ENCODE measurements around a stretch of chr14.

GRCh38 chr14:105855322-105856460 lies 329.3 kb downstream of the TMEM121 start:
- PRO-cap = no peak

GRCh38 chr14:105862590-105863836 lies 336.6 kb downstream of the TMEM121 start:
- PRO-cap = unidirectional peak, minus-strand start at chr14:105863030

DNA sequence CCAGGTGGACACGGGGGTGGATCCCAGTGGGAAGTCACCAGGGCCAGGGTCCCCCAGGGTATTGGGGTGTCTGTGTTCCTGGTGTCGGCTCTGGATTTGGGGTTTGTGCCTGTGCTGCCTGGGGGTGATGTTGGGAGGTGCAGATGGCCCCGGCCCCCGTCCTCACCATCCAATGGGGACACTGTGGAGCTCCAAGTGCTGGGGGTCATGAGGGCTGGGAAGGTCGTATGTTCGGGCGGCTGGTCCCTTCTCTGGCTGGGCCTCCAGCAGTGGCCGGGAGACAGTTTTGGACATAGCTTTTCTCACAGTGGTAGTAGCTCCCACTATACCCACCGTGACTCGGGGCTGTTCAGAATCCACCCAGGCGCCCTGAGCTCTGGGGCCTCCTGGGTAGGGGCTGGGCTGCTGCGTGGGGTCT lies 354.4 kb downstream of the TMEM121 start:
- PRO-cap = no peak

- PRO-cap = no peak
Observed at GRCh38 chr14:105917768-105918551, 391.6 kb downstream of the TMEM121 start.

GRCh38 chr14:106153875-106154396 lies 627.6 kb downstream of the TMEM121 start:
- PRO-cap = no peak